Monocyte (primary cell): ENCODE measurements around the genes DESI1, CCDC134 and SREBF2.

- PRO-cap, 2 experiments: no peak in any of the 2 experiments
Observed at GRCh38 chr22:41260687-41261520, 20.2 kb upstream of the CHADL start.

DNA sequence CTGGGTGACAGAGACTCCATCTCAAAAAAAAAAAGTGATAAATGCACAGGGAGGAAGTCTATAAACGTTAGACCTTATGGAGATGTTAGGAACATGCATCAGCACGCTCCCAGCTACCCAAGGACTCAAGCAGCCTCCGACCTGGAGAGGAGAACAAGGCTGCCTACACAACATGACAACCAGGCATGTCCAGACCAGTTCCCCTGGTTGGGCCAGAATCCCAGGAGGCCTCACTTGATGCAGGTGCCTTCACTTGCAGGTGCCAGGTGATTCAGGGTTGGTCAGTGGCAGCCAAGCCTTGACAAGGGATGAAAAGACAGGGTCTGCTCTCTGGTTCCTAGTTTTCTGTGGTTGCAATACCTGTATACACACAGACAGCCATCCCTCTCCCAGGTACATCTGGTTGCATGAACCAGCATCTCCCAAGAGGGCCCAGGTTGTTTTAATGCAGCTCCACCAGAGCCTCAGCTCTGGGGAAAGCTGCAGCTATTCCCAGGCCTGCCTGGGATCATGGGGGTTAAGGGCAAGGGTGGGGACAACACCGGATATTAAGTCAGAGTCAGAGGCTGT, 5.8 kb downstream of the RANGAP1 start:
- PRO-cap, 2 experiments: no peak in any of the 2 experiments

DNA sequence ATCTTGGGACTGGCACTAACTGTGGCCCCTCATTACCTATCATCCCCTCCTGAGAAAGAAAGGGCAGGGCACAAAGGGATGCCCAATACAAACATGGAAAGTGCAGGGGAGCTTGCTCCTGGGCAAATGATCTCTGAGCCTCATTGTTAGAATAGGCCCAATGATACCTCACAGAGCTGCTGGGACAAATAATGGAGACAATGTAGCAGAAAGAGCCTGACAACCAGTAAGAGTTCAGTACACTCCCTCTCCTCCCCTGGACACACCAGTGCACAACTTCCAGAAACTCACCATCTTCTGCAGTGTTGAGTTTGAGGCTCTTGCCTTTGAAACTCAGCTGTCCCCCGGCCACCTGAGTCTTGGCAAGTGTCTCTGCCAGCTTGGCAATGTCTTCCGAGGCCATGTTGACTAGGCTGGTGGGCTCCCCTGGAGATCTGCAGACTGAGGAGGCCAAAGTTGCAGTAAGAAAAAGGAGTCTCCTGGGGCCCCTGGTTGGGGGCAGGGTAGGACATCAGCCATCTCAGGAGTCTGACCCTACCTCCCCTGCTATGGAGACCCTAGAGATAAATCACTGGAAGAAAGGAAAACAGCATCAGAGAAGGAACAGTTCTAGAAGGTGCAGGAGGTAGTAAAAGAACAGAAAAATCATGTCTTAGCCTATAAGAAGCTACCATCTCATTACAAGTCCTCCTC, 5.2 kb downstream of the RANGAP1 start:
- PRO-cap, 2 experiments: no peak in any of the 2 experiments

DNA sequence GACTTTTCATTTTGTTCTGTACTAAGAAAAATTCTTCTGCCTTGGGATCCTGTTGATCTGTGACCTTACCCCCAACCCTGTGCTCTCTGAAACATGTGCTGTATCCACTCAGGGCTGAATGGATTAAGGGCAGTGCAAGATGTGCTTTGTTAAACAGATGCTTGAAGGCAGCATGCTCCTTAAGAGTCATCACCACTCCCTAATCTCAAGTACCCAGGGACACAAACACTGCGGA, 6.1 kb upstream of the ZC3H7B start:
- PRO-cap, 2 experiments: no peak in any of the 2 experiments

GRCh38 chr22:41382093-41382611, 410 bp downstream of the TEF start:
- PRO-cap, 2 experiments: no peak in any of the 2 experiments

GRCh38 chr22:41401931-41402943, 20.5 kb downstream of the TEF start:
- PRO-cap, 2 experiments: no peak in any of the 2 experiments

DNA sequence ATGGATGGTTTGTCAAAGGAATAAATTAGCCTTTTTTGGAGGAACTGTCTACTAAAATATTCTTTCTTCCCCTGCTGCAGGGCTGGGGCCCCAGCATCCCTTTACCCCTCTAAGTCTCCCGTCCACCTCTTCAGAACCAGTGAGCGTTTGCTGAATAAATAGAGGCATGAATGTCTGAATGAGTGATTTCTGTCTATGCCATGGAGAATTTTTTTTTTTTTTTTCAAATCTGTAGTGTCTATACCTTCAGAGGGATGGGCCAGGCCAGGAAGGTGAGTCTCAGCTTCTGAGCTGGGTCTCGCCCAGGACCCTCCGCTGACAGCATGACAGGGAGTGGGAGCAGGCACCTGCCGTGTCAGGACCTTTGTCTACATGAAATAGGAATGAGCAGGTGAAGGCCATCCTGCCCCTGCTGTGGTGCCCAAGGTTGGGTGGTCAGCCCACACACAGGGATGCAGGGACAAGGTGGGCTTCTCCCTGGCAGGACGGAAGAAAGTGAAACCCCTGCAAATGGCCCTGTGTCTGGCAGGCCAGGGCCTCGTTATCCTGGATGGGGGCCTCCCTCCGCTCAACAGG, 15.2 kb downstream of the TOB2 start:
- PRO-cap, 2 experiments: peak in 1 of 2 experiments; most common minus-strand start position 134 of the sequence (in 1)

DNA sequence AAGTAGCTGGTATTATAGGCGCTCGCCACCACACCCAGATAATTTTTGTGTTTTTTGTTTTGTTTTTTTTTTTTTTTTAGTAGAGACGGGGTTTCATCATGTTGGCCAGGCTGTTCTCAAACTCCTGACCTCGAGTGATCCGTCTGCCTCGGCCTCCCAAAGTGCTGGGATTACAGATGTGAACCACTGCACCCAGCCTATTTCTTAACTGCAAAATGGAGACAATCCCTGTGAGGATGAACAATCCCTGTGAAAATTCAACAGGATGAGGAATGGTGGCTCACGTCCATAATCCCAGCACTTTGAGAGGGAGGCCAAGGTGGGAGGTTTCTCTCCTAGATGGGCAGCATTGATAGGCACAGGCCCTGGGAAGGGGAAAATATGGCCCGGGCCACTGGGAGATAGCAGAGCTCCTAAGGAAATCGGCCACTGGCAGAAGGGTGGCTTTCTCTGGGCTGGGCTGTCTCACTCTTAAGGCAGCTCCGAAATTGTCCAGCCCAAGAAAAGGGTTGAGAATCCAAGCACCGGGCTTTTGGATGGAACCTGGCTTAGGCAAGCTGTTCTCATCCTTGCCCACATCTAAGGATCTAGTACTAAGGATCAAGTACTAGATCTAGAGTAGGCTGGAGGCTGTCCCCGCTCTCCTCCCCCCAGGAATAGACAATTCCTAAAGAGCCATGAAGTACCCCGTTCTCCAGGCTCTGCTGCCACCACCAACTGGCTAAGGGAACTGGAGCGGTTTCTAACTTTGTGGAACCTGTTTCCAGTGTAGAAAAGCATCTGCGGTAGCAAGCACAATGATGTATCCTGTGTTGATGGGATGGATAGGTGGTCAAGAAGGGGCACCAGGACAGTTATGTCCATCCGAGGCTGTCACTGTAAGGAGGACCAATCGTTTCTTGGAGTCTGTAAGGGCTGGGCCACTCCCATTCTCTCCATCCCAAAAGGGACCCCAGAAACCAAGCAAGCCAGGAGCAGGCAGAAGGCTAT, 13.8 kb downstream of the TOB2 start:
- PRO-cap, 2 experiments: peak in 1 of 2 experiments; most common minus-strand start position 507 of the sequence (in 1)

DNA sequence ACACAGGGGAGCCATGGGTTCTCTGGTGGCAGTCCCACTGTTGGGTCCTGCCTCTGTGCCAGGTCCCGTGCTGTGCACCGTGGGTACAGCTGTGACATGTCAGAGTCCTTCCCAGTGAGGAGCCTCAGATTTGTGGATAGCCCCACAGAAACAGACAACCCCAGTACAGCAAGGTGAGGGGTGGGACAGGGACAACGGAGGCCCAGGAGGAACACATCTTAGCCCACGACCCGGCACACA, 12.9 kb downstream of the POLR3H start:
- PRO-cap, 2 experiments: peak in 1 of 2 experiments; most common plus-strand start position 174 of the sequence (in 1)

DNA sequence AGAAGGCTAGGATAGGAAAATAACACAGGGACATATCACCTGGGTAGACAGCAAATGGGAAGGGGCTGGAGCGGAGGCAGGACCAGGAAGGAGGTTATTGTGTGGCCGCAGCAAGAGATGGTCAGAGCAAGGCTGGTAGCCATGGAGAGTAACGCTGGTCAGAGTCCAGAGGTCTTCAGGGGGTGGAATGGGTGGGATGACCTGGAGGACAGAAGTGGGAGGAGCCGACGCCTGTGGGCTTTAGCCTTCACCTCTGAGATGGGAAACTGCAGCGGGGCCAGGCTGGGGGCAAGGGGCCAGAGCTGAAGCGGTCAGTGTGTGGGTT, 5.1 kb upstream of the POLR3H start:
- PRO-cap, 2 experiments: no peak in any of the 2 experiments

DNA sequence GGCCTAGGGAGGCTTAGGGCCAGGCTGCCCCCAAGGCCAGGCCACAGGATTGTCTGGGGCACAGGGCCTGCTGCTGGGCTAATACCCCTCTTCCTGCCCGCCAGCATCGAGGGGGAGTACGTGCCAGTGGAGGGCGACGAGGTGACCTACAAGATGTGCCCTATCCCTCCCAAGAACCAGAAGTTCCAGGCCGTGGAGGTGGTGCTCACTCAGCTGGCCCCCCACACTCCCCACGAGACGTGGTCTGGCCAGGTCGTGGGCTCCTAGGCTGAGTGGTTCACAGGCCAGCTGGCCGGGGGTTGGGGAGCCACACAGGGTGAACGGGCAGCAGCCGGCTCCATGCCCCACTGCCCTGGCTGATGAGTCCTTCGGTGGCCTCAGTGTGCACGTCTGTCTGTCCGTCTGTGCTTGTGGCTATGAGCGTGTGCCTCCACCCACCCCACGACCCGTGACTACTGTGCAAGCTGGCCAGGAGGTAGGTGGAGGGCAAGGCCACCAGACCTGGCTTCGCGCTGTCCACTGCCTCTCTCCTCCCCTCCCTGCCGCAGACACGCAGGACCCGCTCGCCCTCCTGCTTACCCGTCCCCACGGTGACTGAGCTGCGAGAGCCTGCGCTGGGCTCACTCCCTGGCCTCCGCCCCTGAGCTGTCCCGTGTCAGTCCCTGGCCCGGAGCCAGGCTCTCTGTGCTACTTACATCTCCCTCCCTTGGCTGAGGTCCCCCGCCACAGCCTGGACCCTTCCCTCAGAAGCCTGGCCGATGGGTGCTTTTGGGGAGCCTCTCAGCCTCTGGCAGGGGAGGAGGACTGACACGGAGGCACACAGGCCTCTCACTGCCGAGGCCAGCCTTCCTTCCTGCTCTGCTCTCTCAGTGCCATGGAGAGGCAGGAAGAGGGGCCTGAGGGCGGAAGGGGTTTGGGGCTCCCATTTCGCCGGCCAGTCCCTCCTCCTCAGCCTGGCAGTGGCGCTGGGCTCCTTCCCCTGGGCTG, 14.1 kb downstream of the CSDC2 start:
- PRO-cap, 2 experiments: no peak in any of the 2 experiments

- PRO-cap, 2 experiments: peak in 2 of 2 experiments; most common minus-strand start chr22:41620694 (in 2)
Observed at GRCh38 chr22:41620595-41621123, at the start of gene DESI1. TSS of gene DESI1 (minus strand) at chr22:41621043.

GRCh38 chr22:41661132-41661359, 27.6 kb downstream of the SNU13 start:
- PRO-cap, 2 experiments: no peak in any of the 2 experiments

- PRO-cap, 2 experiments: peak in 2 of 2 experiments; most common plus-strand start chr22:41799972 (in 2); most common minus-strand start chr22:41800364 (in 2)
Observed at GRCh38 chr22:41799579-41800819, at the start of gene CCDC134. TSS of gene CCDC134 (plus strand) at chr22:41800679.

DNA sequence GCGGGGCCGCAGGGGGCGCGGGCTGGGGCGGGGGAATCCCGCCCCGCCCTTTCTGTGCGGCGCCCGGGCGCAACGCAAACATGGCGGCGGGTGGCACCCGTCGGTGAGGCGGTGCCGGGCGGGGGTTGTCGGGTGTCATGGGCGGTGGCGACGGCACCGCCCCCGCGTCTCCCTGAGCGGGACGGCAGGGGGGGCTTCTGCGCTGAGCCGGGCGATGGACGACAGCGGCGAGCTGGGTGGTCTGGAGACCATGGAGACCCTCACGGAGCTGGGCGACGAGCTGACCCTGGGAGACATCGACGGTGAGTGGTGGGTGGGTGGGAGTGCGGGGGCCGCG, at the start of gene SREBF2:
SREBF2 (plus strand) TSS at position 49 of the 337 bp plus-strand sequence.
- PRO-cap, 2 experiments: peak in 2 of 2 experiments; most common plus-strand start position 81 of the sequence (in 2)

GRCh38 chr22:42090858-42091329, 322 bp upstream of the NDUFA6 start:
- PRO-cap, 2 experiments: peak in 2 of 2 experiments; most common plus-strand start chr22:42090947 (in 1)

DNA sequence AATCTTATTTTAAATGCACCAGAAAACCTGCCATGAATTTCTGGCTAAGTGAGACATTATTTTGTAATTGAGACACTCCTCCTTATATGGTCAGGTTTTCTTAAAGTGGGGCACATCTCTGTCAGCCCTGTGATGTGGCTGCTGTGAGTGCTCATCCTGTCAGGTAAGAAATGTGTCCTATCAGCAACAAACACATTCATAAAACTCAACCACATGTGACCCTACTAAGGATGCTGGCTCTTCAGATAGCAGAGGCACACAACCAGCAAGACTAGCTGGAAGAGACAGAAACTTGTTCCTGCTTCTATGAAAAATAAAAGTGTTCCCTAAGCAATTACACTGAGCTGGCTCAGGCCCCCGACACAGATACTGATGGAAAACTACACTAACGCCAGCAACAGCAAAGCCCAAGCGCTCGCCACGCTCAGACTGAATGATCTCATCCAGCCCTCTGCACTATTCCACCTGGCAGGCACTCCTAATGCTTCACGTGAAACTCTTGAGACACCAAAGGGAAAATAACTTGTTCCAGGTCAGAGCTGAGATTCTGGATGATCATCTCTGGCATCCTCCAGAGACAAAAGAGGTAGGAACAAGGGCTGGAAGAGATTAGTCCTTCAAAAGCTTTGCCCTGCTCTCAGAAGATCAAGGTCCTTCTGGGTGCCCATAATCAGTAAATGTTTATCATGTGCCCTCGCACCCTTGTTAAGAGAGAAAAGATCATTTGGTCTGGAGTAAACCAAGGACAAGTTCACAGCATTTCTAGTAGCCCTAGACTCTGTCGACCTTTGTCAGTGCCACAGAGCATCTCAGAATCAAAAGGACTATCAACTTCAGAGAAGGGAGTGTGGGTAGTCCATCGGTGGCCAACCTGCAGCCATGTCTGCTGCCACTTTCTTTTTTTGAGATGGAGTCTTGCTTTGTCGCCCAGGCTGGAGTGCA, 50.0 kb upstream of the CYP2D6 start:
- PRO-cap, 2 experiments: no peak in any of the 2 experiments

DNA sequence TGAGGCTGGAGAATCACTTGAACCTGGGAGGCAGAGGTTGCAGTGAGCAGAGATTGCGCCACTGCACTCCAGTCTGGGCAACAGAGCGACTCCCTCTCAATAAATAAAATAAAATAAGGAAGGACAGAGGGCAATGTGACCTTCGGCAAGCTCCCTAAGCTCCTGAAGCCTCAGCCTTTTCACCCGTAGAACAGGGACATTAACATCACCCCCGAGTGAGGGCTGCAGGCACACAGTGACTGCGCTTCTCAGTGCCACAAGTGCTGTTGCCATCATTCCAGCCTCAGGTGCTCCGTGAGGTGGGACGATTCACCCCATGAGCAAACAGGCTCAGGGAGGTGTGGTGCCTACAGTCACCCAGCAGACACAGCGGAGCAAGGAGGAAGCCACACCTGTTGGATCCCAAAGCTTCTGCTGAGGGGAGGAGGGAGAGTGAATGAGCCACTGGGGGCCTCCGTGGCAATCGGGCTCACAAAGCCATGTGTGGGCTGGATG, 9.0 kb upstream of the TCF20 start:
- PRO-cap, 2 experiments: no peak in any of the 2 experiments

- PRO-cap, 2 experiments: no peak in any of the 2 experiments
Observed at GRCh38 chr22:42282202-42282770, 11.8 kb upstream of the TCF20 start.

GRCh38 chr22:42375866-42376518, 56.2 kb downstream of the NFAM1 start:
- PRO-cap, 2 experiments: no peak in any of the 2 experiments